CD14-positive monocyte (primary cell): ENCODE measurements around the gene MYH1.

DNA sequence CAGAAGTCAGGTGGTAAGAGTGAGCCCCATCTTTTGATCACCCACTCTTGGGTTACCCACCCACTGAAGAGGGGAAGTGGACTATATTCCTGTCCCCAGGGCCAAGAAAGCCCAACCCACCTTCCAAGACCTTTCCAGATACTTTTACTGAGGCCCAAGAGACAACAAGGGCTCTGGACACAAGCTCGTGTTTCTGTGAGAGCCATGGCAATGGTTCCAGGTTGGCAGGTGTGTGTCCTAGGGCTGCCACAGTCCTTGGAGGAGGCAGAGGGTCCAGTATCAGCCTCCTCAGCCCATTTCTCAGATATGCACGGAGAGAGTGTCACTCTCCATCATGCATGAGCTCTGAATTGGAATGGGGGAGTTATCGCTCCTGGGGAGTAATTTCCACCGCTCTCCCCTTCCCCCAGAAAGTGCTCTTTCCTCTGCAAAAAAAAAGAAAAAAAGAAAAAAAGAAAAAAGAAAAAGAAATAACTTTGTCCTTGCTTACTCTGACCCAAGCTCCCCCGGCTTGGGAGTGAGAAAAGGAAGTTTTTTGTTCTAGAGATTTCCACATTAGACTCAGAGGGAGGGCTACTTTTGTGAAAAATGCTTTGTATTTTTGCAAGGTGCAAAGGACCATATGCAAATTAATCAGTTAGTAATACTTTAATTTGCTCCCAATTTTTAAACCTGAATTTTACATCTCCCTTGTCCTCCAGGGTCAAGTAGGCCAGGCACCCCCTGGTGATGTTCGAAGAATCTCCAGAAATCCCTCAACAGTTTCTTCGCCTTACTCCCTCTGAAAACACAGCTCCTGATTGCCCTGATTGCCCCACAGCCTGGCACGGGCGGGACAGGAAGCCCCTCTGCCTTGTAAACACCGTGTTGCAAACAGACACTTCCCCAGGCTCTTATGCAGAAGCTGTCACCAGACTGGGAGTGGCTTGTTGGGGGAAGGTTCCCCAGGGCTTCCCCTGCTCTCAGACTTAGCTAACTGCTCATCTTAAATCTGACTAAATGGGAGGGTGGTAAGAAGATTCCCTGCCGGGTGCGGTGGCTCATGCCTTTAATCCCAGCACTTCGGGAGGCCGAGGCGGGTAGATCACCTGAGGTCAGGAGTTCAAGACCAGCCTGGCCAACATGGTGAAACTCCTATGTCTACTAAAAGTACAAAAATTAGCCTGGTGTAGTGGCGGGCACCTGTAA, 11.5 kb downstream of the PIK3R5 start:
- CAGE, long polyA plus RNA = no peak

GRCh38 chr17:8960461-8961068, 4.9 kb downstream of the PIK3R5 start:
- CAGE, long polyA plus RNA = no peak

DNA sequence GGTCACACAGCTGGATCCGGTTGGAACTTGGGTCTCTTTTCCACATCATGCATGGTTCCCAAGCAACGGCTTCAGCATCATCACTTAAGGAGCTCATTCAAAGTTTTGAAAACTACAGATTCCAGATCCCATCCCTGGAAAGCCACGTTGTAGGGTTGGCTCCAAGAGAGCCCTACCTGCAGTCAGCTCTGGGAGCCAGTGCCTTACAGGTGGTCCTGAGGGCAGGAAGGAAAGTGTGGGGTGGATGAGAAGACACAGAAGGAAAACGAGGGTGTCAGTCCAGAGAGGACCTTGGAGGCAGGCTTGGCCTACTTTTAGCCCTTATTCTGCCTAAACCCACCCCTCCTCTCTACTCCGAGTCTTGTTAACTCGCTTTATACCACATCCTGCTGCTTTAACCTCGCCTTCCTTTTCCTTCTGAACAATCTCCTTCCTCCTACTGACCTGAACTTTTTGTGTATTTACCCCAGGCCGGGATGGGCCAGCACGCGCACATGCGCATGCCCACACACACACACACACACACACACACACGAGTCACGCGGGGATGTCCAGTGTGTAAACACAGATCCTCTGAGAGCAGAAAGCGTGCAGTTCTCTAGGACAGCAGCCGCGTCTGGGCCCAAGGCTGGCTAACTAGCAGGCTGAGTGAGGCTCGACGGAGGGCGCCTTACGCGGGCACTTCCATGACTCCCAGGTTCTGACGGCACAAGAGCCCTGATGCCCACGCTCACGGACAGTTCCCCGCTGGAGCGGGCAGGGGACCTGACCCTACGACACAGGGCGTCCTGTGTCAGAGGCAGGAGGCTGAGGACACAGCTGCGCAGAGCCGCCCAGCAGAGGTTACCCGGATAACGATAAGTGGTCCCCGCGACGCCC, 771 bp downstream of the PIK3R5 start:
- CAGE, long polyA plus RNA = start-site peak on the minus strand centred at position 444 of the sequence, 50 bp wide, 43 and 48 reads in 2 replicates; start-site peak on the plus strand centred at position 594 of the sequence, 39 bp wide, 185 and 127 reads in 2 replicates

GRCh38 chr17:9003447-9004045, 17.8 kb upstream of the NTN1 start:
- CAGE, long polyA plus RNA = no peak

- CAGE, long polyA plus RNA = no peak
Measured at GRCh38 chr17:9371965-9372583, 203.5 kb downstream of the STX8 start.

GRCh38 chr17:9468487-9469006, 107.1 kb downstream of the STX8 start:
- CAGE, long polyA plus RNA = no peak

DNA sequence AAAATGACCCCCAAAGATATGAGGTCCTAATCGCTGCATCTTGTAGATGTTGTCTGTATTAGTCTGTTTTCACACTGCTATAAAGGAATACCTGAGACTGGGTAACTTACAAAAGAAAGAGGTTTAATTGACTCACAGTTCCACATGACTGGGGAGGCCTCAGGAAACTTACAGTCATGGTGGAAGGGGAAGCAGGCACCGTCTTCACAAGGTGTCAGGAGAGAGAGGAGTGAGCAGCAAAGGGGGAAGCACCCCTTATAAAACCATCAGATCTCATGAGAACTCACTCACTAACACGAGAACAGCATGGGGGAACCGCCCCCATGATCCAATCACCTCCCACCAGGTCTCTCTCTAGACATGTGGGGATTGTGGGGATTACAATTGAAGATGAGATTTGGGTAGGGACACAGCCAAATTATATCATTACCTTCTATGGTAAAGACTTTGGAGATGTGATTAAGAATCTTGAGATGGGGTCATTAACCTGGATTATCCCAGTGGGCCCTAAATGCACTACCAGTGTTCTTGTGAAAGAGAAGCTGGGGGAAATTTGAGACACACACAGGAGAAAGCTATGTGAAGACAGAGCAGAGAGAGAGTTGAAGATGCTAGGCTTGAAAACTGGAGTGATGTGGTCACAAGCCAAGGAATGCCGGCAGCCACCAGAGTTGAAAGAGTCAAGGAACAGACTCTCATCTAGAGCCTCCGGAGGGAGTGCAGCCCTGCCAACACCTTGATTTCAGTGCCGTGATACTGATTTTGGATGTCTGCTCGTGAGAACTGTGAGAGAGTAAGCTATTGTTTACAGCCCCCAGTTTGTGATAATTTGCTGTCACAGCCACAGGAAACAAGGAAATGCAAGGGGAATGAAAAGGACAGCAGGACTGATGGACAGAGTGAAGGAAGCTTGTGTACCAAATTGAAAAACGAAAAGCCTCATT, 20.2 kb downstream of the USP43 start:
- CAGE, long polyA plus RNA = no peak

GRCh38 chr17:9843116-9843720, 17.5 kb downstream of the GLP2R start:
- CAGE, long polyA plus RNA = no peak

DNA sequence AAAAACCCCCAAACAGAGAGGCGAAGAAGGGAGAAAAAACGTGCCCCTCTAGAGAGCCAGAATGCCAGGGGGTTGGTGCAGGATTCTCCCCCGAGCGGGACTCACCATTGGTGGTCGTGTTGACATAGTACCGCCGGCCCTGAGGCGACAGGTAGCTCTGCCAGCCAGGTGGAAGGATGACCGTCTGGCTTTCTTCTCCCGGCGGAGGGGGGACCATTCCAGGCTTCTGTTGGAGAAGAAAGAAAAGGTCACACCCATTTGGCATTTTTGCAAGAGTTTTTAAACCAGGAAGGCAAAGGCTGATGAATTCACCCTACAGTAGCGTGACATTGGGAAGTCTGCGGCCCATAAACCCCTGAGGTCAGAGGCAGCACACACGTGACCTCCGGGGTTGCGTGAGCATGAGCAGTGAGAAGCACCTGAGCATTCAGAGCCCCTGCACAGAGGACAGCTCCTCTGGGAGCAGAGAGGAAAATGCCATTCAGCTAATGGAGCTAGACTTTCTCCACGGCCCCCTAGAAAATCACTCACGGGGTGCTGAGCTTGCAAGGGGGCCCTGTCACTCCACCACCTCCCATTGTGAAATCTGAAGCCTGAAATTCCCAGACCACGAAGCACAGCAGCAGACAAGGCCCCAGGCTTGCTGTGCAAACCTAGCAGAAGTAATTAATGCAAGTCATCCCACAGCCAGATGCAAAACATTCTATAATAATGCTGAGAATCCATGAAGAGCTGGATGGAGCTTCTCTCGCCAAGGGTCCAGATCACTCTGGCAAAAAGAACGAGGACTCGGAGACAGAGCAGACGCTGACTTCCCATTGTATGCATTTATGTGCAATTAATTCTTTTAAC, 114.8 kb upstream of the RCVRN start:
- CAGE, long polyA plus RNA = start-site peak on the minus strand centred at position 316 of the sequence, 83 bp wide, 59 and 37 reads in 2 replicates; start-site peak on the plus strand centred at position 433 of the sequence, 24 bp wide, 21 and 22 reads in 2 replicates

DNA sequence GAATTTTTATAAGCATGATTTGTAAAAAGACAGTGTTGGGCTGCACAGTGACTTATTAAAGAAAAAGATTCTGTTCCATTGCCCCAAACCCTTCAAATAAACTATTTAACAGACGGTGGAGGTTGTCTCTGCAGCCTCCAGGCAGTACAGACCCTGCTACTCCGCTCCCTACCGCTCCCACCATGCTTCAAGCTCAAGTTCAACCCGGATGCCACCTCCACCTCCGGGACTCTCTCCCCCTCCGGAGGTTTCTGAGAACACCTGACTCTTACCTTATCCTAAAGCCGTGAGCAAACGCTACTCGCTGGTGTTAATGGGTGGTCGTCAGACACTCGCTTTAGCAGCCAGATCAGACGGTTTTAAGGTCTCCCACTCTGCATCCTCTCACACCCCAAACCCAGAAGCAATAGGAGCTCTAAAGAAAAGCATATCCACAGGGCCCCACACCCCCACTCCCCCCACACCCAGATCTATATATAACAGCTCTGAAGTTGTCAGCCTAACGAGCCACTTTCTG, 120.9 kb upstream of the RCVRN start:
- CAGE, long polyA plus RNA = no peak

DNA sequence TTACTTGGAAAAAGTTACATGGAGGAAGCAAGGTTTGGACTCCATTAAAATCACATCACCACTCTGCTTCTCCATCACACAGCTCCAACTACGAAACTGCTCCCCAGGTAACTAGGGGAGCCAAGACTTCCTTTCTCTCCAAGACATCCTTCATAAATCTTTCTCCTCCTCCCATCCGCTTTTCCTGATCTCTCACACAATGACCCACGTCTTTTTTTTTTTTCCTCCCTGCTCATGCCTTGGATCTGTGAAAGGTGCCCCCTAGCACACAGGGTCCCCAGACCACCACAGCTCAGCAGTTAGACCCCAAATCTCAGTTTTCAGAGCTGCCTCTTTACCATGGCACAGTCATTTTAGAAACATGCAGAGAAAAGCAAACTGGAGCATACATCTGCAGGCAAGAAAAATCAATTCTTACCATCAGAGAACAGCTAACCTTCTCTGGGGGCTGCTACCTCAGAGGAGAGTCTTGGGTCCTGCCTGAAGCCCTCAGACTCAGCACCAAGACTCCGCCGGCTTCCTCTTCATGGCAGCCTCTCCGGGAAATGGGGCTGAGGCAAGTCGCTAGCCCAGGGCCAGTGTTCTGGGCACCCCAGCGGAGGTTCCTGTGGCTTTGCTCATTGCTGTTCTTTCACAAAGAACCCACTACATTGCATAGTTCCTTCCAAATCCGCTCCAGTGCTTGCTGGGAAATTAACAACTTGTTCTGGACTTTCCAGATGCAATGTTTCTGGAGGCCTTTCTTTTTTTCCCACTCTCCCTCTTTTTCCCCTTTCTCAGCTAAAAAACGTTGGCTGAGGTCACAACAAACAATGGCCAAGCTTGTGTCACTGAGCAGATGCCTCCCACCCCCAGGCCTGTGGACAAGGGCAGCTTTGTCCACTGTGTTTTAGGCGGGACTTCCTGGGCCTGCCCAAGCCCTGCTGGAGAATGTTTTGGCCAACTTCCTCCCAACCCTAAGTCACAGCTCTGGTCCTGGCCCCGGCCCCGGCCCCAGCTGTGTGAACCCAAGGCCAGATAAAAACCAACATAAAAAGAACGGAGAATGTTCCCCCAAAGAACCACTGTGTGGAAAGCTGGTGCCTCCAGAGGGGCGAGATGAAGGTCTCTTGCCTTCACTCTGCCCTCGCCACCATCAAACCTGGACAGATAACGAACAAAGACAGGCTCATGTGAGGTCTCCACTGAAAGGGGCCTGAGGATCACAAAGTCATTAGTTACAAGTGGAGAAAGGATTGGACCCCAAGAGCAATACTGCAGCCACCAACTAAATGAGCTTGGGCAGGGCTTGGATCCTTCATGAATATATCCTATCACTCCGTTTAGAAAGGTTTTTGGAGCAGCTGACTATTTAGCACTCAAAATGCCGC, 131.4 kb upstream of the RCVRN start:
- CAGE, long polyA plus RNA = start-site peak on the minus strand centred at position 560 of the sequence, 120 bp wide, 734 and 613 reads in 2 replicates; start-site peak on the minus strand centred at position 823 of the sequence, 168 bp wide, 91 and 85 reads in 2 replicates

GRCh38 chr17:10340147-10340479, 32.7 kb downstream of the MYH13 start:
- CAGE, long polyA plus RNA = no peak

- CAGE, long polyA plus RNA = no peak
Measured at GRCh38 chr17:10518327-10518691, at the start of gene MYH1. MYH1 (minus strand) TSS chr17:10518542.

- CAGE, long polyA plus RNA = no peak
Measured at GRCh38 chr17:10733542-10734175, 3.8 kb upstream of the TMEM220 start.

DNA sequence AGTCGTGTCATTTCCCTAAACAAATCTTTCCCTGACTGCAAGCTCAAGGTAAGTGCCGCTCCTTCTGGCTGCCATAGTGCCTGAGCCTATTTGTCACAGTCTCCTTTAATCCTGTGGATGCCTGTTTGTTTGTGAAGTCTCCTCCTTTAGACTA, 26.8 kb downstream of the TMEM238L start:
- CAGE, long polyA plus RNA = no peak

DNA sequence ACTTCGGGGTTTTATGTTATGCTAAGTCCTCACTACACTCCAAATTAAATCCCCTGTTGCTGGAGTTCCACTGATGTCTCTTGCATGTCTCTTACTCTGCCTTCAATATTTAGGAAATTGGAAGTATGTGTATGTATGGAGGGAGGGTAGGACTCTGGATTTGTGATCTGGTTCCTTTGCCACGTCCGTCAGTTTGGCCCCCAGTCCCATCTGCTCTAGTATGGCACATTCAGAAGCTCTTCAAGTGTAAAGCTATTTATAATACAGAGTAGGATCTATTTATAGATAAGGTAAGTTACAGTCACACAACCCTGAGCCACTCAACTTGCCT, 19.1 kb downstream of the TMEM238L start:
- CAGE, long polyA plus RNA = no peak

GRCh38 chr17:10797607-10798712, 5.9 kb downstream of the TMEM238L start:
- CAGE, long polyA plus RNA = no peak

- CAGE, long polyA plus RNA = no peak
Measured at GRCh38 chr17:10812561-10813077, 8.7 kb upstream of the TMEM238L start.

GRCh38 chr17:10815159-10815725, 11.3 kb upstream of the TMEM238L start:
- CAGE, long polyA plus RNA = no peak

GRCh38 chr17:10843732-10844165, 5.9 kb upstream of the PIRT start:
- CAGE, long polyA plus RNA = no peak